Panc1 (cell line): ENCODE measurements around a stretch of chr2.

DNA sequence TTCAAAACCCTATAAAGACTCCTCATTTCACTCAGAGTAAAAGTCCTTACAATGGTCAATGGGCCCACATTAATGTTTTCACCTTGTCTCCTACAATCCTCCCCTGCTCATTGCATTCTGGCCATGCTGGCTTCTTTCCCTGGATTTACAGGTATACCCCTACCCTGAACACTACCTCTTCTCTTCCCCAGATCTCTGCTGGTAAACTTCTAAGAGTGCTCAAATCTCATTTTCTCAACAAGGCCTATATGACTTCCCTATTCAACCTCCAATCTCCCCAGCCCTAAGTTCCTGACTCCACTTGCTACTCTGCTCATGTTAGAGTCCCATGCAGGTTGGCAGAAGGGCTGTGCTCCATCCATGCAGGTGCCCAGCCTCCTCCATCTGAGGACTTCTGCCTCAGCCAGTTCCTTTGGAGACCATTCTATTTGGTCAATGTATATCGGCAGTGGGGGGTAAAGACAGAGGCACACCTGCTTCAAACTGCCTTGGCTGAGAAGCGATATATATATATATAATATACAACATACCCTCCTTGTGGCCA, 101.9 kb downstream of the DTNB start:
- RRBS, 2 experiments = no CpG with 5 or more reads among the region's 2 CpGs

GRCh38 chr2:25618482-25619223, 54.7 kb downstream of the DTNB start:
- RRBS, 2 experiments = no CpG with 5 or more reads among the region's 6 CpGs

DNA sequence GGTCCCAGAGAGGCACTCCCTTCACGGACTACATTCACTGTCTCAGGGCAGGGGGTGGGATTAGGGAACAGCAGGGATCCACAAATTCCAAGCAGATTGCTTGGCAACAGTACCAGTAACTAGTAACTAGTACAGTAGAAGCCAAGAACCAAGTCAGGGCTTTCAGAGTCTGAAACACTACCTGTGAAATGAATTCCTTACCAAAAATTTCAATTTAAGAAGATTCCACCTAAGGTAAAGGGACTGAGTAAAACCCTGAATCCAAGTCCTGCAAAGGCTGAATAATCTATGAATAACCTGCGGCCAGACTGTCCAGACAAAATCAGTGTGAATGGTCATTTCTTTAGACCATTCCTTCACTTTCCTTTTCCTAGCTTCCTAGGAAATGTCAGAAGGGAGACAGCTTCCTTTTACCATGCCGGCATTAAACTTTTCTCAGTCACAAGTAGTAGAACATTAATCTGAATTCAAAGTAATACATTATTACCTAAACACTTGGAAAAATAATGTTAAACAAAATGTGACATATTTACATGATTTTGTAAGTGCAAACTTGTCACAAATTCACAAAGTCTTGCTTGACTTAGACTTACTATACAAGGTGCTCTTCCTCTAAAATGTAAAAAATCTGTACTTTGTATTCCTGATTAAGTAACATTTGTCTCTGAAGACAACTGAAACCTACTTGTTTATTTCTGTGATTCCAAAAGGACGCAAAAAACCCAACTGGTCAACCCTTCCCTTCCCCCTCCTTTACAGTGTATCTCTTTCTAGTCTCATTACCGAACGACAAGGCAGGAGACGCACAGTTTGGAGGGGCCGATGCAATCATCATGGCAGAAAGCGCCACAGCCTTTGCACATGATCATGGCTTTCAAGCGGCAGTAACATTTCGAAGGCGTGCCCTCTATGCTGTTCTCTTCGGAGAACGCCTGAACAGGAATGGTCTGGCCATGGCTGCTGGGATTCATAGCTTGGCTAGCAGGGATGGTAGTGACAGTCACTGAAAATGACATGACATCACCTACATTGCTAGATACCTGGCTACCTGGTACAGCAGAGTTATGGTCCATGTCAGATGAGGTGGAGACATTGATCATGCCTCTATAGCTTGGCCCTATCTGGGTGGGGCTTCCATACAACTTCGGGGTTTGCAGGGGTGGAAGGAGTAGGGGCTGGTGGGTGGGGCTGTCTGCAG, 68.3 kb upstream of the DTNB start:
- RRBS, 2 experiments = no CpG with 5 or more reads among the region's 15 CpGs

- RRBS, 2 experiments = no CpG with 5 or more reads among the region's 6 CpGs
These were observed 62.0 kb downstream of the ASXL2 start for GRCh38 chr2:25816237-25816835.

DNA sequence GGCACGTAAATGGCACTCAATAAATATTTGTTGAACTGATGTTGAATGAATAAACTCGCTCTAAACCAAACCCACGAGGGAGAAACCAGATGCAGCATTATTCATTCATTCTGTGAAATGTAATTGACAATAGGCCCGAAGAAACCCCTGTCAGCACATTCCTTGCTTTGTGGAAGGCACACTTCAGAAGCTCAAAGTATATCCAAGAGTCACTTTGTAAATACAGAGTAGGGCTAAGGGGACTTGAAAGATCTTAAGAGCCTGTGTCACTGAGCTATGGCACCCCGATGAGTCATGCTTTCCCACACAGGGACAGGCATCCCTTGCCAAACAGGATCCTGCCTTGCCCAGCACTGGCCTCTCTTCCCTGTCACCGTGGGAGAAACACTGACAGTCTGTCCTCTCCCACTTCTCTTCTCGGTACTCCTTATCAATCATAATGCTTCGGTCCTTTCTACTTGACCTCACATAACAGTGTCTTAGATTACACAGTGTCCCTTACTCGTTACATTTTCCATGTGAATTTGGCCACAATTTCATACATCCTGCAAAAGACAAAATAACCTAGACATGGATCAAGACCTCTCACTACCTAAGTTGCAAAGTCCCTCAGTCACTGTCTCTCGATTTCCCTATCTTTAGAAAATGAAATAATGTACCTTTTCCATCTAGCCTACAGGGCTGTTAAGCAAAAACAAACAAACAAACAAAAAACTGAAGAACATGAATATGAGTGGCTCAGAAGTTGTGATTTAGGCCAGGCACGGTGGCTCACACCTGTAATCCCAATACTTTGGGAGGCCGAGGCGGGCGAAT, 21.3 kb upstream of the RAB10 start:
- RRBS, 2 experiments = no CpG with 5 or more reads among the region's 14 CpGs

DNA sequence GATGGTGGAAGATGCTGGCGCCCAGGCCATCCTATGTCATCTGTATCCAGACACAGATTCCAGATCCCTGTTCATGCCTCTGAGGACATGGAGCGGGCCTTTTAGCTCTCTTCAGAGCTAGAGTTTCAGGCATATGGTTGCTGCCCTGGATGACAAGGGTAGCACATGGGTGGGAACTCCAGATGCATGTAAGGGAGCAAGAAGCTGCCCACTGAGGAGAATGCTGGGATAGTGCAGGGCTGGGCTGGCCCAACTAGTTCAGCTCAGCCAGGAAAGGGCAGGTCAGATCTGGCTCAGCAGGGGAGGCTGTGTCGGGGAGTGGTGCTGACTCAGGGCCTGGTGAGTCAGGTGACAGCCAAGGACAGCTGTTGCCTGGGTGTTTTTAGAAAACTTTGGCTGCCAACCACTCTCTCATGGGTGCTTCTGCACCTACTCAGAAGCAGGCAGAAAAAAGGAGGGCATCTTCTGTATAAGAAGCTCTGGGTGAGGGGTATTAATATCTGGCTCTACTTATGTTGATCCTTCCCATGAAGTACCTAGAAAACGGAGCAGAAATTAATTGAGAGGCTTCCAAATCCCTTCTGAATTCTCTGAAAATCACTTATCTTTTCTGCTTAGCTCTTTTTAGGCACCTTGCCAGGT, 15.8 kb upstream of the RAB10 start:
- RRBS, 2 experiments = no CpG with 5 or more reads among the region's 4 CpGs

GRCh38 chr2:26105020-26105425, 67.9 kb upstream of the GAREM2 start:
- RRBS, 2 experiments = no CpG with 5 or more reads among the region's 5 CpGs

- RRBS, 2 experiments = no CpG with 5 or more reads among the region's 4 CpGs
These were observed 45.2 kb upstream of the GAREM2 start for GRCh38 chr2:26127786-26128007.

GRCh38 chr2:26292702-26292974, 47.9 kb downstream of the HADHB start:
- RRBS, 2 experiments = no CpG with 5 or more reads among the region's 5 CpGs

- RRBS, 2 experiments = no CpG with 5 or more reads among the region's 16 CpGs
These were observed 1.2 kb upstream of the SELENOI start for GRCh38 chr2:26344612-26345255.

DNA sequence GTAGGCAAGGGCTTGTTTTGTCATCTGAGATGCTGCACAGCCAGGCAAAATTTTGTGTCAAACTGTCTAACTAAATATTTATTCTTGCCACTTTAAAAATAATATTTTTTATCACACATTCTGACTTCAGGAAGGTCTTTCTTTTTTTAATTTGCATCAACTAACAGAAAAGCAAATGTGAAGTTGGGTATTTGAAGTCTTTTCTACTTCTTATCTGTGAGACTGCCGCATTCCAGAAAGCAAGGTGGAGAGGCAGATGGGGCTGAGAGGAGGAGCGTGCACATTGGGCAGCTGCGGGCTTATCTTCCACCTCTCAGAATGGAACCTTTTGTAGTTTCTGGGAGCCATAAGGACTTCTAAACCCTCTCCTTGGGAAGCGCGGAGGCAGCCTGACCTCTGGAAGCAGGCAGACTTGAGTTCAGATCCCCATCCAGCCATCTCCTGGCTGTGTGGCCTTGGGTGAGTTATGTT, 3.9 kb downstream of the MAPRE3 start:
- RRBS, 2 experiments = no CpG with 5 or more reads among the region's 5 CpGs

GRCh38 chr2:27018124-27018551, 14.6 kb upstream of the TMEM214 start:
- RRBS, 2 experiments = no CpG with 5 or more reads among the region's 3 CpGs

GRCh38 chr2:27021431-27022171, 11.2 kb upstream of the TMEM214 start:
- RRBS, 2 experiments = no CpG with 5 or more reads among the region's 9 CpGs

GRCh38 chr2:27067365-27067964, 4.0 kb downstream of the OST4 start:
- RRBS, 2 experiments = no CpG with 5 or more reads among the region's 5 CpGs

- RRBS, 2 experiments = no CpG with 5 or more reads among the region's 6 CpGs
These were observed 1.1 kb downstream of the OST4 start for GRCh38 chr2:27070244-27070956.

GRCh38 chr2:27082564-27083094, 3.9 kb upstream of the KHK start:
- RRBS, 2 experiments = 74 to 80% methylated on average over 5 of the region's 26 CpGs

GRCh38 chr2:27085262-27086088, 1.1 kb upstream of the KHK start:
- RRBS, 2 experiments = 2 to 6% methylated on average over 16 of the region's 44 CpGs

- RRBS, 2 experiments = no CpG with 5 or more reads among the region's 18 CpGs
These were observed 7.9 kb downstream of the CGREF1 start for GRCh38 chr2:27110920-27111554.

DNA sequence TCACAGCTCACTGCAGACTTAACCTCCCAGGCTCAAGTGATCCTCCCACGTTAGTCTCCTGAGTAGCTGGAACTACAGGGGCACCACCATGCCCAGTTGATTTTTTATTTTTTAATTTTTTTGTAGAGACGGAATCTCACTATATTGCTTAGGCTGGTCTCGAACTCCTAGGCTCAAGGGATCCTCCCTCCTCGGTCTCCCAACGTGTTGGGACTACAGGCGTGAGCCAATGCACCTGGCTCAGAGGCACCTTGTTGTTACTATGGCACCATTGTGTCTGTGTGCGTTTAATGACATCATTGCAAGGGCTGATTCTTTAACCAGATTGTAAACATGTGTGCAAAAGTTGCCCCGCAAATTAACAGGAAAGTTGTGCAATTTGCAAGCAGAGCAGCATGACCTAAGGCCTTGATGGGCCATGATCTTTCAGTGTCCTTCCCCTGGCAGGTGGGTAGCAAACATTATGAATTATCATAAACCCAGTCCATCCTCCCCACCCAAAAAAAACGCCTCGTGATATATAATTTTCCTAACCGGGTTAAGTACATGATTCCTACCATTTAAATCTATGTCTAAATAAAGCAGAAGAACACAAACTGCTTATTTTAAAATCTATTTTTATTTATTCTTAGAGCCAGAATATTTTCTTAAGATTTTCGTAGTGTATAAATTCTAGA, 22.7 kb downstream of the TCF23 start:
- RRBS, 2 experiments = no CpG with 5 or more reads among the region's 12 CpGs

GRCh38 chr2:27191123-27191608, 20.7 kb upstream of the ATRAID start:
- RRBS, 2 experiments = no CpG with 5 or more reads among the region's 6 CpGs